ENCODE measurements around a stretch of chr3.

- PRO-cap, 2 experiments: no peak in any of the 2 experiments
Observed at GRCh38 chr3:187290453-187290921, 1.1 kb downstream of the MASP1 start.

GRCh38 chr3:187290922-187291581 lies 485 bp downstream of the MASP1 start:
- PRO-cap, 2 experiments: no peak in any of the 2 experiments

DNA sequence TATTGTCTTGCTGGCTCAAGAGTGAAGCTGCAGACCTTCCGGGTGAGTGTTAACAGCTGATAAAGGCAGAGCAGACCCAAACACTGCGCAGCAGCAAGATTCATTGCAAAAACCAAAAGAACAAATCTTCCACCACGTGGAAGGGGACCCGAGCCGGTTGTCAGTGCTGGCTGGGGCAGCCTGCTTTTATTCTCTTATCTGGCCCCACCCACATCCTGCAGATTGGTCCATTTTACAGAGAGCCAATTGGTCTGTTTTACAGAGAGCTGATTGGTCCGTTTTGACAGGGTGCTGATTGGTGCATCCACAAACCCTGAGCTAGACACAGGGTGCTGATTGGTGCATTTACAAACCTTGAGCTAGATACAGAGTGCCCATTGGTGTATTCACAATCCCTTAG lies 1.1 kb upstream of the RTP4 start:
- PRO-cap, 2 experiments: no peak in any of the 2 experiments

DNA sequence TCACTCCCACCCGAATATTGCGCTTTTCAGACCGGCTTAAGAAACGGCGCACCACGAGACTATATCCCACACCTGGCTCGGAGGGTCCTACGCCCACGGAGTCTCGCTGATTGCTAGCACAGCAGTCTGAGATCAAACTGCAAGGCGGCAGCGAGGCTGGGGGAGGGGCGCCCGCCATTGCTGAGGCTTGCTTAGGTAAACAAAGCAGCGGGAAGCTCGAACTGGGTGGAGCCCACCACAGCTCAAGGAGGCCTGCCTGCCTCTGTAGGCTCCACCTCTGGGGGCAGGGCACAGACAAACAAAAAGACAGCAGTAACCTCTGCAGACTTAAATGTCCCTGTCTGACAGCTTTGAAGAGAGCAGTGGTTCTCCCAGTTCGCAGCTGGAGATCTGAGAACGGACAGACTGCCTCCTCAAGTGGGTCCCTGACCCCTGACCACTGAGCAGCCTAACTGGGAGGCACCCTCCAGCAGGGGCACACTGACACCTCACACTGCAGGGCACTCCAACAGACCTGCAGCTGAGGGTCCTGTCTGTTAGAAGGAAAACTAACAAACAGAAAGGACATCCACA lies 44.3 kb downstream of the RTP4 start:
- PRO-cap, 2 experiments: no peak in any of the 2 experiments

DNA sequence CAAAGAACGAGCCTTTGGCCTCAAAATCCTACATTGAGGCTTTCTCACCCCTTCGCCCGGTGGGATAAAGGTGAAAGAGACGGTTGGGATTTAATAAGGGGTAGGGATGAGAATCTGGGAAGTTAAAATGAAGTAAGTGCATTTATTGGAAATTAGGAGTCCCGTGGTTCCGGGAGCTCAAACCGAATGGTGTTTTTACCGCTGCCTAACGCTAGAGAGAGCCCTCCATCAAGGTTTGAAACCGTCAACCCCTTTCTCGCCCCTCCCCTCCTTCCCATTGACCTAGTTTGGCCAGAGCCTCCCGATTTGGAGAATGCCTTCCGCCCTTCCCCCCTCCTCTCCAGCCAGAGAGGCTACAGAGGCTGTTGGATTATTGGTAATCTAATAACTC lies 6.5 kb downstream of the BCL6 start:
- PRO-cap, 2 experiments: peak in 2 of 2 experiments; most common plus-strand start position 313 of the sequence (in 1); most common minus-strand start position 116 of the sequence (in 1)

DNA sequence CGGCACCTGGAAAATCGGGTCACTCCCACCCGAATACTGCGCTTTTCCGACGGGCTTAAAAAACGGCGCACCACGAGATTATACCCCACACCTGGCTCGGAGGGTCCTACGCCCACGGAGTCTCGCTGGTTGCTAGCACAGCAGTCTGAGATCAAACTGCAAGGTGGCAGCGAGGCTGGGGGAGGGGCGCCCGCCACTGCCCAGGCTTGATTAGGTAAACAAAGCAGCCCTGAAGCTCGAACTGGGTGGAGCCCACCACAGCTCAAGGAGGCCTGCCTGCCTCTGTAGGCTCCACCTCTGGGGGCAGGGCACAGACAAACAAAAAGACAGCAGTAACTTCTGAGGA lies 117.4 kb upstream of the BCL6 start:
- PRO-cap, 2 experiments: no peak in any of the 2 experiments

GRCh38 chr3:187974670-187976119 lies 178.8 kb upstream of the LPP start:
- PRO-cap, 2 experiments: peak in 2 of 2 experiments; most common minus-strand start chr3:187975596 (in 1)

DNA sequence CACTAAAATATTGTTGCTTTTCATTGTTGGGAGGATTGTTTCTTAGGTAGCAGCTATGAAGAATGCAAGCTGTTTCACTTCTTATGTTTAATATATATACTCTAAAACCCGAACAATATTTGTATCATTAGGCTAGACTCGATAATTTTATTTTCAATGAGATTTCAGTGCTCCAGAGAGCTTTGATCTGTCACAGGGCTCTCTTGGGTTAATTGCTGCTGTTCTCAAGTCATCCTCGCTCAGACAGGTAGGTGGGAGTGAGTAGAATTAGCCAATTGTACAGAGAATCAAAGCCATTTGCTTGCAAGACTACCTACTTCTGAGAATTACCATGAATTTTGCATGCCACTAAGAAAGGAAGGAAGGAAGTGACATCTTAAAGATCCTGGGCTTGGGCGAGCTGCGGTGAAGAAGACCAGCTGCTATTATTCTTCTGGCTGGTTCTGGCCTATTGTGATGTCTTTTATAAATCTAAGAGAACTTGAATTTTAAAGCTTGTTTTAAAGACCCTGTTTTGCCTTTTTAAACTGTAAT lies 154.2 kb upstream of the LPP start:
- PRO-cap, 2 experiments: no peak in any of the 2 experiments

GRCh38 chr3:188051724-188052064 lies 102.3 kb upstream of the LPP start:
- PRO-cap, 2 experiments: no peak in any of the 2 experiments

GRCh38 chr3:188097922-188098506 lies 55.9 kb upstream of the LPP start:
- PRO-cap, 2 experiments: no peak in any of the 2 experiments

GRCh38 chr3:188178231-188179054 lies 24.5 kb downstream of the LPP start:
- PRO-cap, 2 experiments: no peak in any of the 2 experiments

DNA sequence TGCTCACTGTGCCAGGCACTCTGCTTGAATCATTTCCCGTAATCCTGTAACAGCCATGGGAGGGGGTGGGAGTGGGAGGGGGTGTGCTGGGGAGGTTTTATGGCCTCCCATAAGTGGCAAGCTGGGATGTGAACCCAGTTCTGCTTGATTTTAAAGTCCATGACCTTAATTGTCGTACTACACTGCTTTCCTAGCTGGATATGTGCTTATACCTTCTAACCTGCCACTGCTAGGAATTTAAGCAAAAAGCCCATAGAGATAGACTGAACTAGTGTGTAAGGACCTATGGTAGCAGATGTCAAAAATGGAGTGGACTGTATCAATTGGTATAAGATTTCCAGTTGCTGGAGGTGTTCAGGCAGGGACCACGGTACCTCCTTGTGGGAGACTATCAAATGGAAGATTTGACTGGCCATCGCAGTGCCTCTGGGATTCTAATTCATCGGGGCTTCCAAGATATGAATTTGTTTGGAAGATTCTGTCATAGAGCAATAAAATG lies 29.8 kb downstream of the LPP start:
- PRO-cap, 2 experiments: no peak in any of the 2 experiments

- PRO-cap, 2 experiments: peak in 2 of 2 experiments; most common plus-strand start chr3:188185872 (in 1); most common minus-strand start chr3:188185774 (in 2)
Observed at GRCh38 chr3:188185521-188186270, 31.7 kb downstream of the LPP start.

- PRO-cap, 2 experiments: no peak in any of the 2 experiments
Observed at GRCh38 chr3:188209834-188210174, 55.8 kb downstream of the LPP start.

GRCh38 chr3:188239403-188240484 lies 85.8 kb downstream of the LPP start:
- PRO-cap, 2 experiments: no peak in any of the 2 experiments

DNA sequence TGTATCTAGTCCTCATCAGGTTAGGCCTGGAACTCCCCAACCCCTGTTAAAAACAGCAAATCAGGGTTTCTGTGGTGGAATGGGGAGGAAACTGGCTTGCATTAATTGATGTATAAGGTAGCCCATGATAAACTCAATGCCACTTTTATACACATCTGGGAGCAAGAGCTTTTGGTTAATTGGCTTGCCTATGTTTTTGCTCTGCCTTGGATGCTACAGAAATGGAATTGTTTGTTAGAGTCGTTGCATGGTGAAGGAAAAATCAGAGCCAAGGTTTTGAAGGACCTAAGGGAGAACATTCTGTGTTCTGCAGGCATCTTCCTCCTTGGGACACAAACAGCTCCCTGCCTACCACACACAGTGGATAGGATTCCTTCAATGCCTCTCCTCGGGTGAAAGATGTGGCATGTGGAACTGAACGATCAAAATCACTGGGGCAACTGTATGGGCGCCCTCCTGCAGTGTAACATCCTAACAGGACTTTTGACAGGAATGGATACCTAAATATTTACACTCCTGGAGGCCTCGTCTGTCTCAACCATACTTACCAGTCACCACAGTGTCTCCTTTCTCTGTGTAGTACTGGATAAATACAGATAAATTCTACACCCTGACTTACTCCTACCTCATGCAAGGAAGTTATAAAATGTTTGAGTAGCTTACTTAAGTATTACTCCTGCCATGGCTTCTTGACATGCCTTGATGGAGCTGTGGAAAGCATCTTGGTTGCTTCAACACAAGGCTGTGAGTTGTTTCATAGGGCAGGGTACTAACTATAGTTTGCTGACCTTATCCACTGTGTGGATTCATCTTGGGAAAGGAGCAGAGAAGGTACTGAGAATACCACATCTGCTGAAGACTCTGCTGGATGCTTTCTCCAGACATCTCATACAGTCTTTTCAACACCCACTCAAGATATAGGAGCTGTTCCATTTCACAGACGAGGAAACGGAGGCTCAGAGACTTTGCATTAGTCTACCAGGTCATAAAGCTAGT lies 100.7 kb downstream of the LPP start:
- PRO-cap, 2 experiments: no peak in any of the 2 experiments

GRCh38 chr3:188261871-188262349 lies 108.0 kb downstream of the LPP start:
- PRO-cap, 2 experiments: peak in 1 of 2 experiments; most common plus-strand start chr3:188262050 (in 1)

GRCh38 chr3:188279854-188280495 lies 126.0 kb downstream of the LPP start:
- PRO-cap, 2 experiments: no peak in any of the 2 experiments

- PRO-cap, 2 experiments: peak in 2 of 2 experiments; most common plus-strand start chr3:188286428 (in 1); most common minus-strand start chr3:188286293 (in 1)
Observed at GRCh38 chr3:188285779-188286548, 132.0 kb downstream of the LPP start.

DNA sequence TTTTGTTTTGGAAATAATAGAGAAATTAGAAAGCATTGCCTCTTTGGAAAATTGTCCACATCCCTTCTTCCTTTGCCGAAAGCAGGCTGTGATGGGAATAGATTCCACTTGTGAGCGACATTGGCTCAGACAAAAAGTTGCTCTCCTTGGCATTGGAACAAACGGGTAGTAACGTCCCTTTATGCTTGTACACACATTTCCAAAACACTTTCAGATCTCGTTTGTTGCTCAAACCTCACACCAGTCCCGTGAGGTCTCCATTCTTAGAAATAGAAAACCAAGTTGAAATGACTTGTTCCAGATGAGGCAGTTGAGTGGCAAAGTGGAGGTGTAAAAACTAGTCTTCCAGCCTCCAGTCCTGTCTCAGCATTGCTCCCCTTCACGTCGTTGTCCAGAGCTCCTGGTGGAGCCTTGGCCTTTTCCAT lies 134.2 kb downstream of the LPP start:
- PRO-cap, 2 experiments: no peak in any of the 2 experiments